Measurements from ENCODE around the genes NEK2, NENF and TATDN3.

DNA sequence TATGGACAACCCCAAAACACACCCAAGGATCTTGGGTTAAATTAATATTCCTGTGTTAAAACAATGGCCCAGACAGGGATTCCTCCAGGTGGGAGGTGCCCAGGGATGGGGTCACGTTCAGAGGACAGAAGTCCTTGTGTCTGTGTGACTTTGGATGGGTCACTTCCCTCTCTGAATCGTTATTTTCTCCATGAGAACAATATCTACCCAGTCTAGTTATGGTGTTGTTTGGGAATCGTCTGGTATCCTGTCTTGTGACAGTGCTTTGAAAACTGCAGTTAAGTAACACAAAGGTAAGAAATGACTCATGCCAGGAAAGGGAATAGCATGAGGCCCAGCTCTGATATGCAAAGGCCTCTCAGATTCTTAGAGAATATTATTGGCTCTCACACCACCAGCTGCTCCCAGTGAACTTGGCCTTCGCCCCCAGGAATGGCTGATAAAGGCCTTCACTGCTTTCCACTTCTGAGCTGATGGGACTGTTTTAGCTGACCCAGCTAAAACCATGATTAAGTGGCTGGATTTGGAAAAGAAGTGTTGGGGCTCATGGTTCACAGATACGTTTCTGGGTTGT is 27.2 kb downstream of the NEK2 start:
- PRO-cap: bidirectional peak, plus-strand start at position 468 of the sequence, minus-strand start at position 254 of the sequence
- RAMPAGE, long total RNA, 4 experiments: no peak in any of the 4 experiments

DNA sequence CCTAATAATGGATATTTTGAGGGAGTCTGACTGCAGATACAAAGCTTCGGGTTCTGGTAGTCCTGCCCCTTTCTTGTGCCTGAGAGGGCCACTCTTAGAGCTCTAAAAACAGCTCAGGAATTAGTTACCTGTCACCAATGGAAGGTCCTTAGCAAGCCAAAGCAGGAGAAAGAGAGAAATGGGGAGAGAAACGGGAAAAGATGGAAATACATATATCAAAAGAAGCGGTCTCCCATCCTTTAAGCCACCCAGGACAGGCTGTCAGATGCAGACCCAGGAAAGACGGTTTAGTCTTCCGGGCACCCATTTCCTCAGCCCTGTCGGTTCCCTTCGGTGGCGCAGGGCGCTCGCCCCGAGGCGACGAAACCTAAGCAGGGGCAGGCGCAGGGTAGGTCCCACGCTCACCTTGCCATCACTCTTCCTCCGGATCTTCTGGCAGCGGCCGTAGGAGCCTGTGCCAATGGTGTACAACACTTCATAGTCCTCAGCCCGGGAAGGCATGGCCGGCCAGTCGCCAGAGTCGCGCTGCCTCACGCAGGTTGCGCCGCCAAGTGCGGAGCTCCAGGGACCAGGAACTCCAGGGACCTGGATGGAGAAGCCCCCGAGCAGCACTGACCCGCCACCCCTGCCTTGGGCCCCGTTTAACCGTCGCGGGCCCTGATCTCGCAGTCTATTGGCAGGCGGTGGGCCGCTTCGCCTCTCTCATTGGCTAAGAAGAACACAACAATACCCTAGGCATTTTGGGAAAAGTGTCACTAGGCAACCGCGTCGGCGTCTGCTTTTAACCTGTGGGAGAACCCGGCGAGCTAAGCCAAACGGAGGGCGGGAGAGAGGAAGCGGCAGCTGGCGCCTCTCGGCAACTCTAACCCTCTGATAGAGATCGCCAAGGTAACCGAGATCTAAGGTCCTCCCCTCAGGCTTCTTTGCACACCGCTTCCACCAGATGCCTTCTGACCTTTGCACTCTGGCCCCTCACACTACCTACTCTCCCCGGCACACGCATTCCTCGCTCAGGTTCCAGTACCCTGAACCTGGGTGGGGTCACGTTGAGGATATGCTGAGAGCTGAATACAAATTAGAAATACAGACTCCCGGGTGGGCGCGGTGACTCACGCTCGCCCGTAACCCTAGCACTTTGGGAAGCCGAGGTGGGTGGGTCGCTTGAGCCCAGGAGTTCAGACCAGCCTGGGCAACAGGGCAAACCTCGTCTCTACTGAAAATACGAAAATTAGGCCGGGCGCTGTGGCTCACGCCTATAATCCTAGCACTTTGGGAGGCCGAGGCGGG is at the start of gene NEK2:
NEK2 (minus strand) TSS at position 643 of the 1,287 bp plus-strand sequence.
- PRO-cap: bidirectional peak, plus-strand start at position 814 of the sequence, minus-strand start at position 643 of the sequence; unidirectional peak, minus-strand start at position 864 of the sequence
- RAMPAGE, long total RNA, 4 experiments: start-site peak on the minus strand in 3 of 4 experiments, centred at positions 635 to 643 of the sequence, 6 to 25 reads per replicate

- PRO-cap: no peak
- RAMPAGE, long total RNA, 4 experiments: no peak in any of the 4 experiments
Measured at GRCh38 chr1:211740300-211740527, 64.8 kb upstream of the NEK2 start.

- PRO-cap: no peak
- RAMPAGE, long total RNA, 4 experiments: no peak in any of the 4 experiments
Measured at GRCh38 chr1:211897010-211897396, 66.4 kb upstream of the LPGAT1 start.

DNA sequence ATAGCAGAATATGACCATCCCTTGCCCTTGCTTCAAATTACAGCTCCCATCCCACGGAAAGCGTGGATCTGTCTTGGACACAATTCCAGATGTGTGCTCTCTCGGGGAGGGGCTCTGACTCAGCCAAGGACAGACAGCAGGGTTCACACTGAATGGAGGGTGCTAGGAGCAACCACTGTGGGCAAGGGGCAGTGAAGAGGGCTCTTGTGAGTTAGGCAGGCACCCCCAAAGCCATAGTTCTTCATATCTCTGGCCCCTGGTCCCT is 80.6 kb upstream of the LPGAT1 start:
- PRO-cap: bidirectional peak, plus-strand start at position 151 of the sequence, minus-strand start at position 91 of the sequence
- RAMPAGE, long total RNA, 4 experiments: no peak in any of the 4 experiments

- PRO-cap: no peak
- RAMPAGE, long total RNA, 4 experiments: no peak in any of the 4 experiments
Measured at GRCh38 chr1:212074797-212075383, 39.3 kb downstream of the DTL start.

GRCh38 chr1:212153608-212154138 is 118.1 kb downstream of the DTL start:
- PRO-cap: no peak
- RAMPAGE, long total RNA, 4 experiments: no peak in any of the 4 experiments

GRCh38 chr1:212186382-212186921 is 98.8 kb upstream of the PPP2R5A start:
- PRO-cap: unidirectional peak, plus-strand start at chr1:212186800
- RAMPAGE, long total RNA, 4 experiments: no peak in any of the 4 experiments

- PRO-cap: no peak
- RAMPAGE, long total RNA, 4 experiments: no peak in any of the 4 experiments
Measured at GRCh38 chr1:212232231-212232800, 52.9 kb upstream of the PPP2R5A start.

- PRO-cap: no peak
- RAMPAGE, long total RNA, 4 experiments: no peak in any of the 4 experiments
Measured at GRCh38 chr1:212353163-212353657, 61.5 kb downstream of the PACC1 start.

GRCh38 chr1:212363314-212363530 is 51.5 kb downstream of the PACC1 start:
- PRO-cap: no peak
- RAMPAGE, long total RNA, 4 experiments: no peak in any of the 4 experiments

GRCh38 chr1:212432646-212433203 is at the start of gene NENF:
NENF (plus strand) TSS chr1:212432920.
- PRO-cap: bidirectional peak, plus-strand start at chr1:212432870, minus-strand start at chr1:212432795
- RAMPAGE, long total RNA, 4 experiments: no peak in any of the 4 experiments

GRCh38 chr1:212433204-212433995 is 680 bp downstream of the NENF start:
- PRO-cap: no peak
- RAMPAGE, long total RNA, 4 experiments: no peak in any of the 4 experiments

- PRO-cap: no peak
- RAMPAGE, long total RNA, 4 experiments: no peak in any of the 4 experiments
Measured at GRCh38 chr1:212444289-212444549, 11.5 kb downstream of the NENF start.

- PRO-cap: no peak
- RAMPAGE, long total RNA, 4 experiments: no peak in any of the 4 experiments
Measured at GRCh38 chr1:212561326-212562041, 47.1 kb upstream of the ATF3 start.

DNA sequence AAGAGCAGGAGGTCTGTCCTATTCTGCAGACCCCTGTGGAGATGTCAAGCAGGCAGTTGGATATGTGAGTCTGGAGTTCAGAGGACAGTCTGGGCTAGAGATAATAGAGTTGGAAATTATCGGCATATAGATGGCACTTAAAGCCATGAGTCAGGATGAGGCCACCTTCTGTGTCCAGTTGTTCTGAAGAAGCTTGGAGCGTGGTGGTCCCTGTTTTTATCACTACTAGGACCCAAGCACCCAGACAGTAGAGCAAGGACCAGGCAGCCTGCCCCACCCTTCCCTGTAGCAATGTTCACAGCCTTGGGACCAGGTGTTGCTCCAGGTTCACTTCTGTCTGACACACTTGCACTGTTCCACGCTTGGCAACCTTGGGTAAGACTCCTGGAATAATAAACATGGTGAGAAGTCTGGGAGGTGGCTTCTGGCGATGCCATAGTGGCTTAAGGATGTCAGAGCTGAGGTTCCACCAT is 7.3 kb upstream of the GARIN4 start:
- PRO-cap: no peak
- RAMPAGE, long total RNA, 4 experiments: no peak in any of the 4 experiments

- PRO-cap: no peak
- RAMPAGE, long total RNA, 4 experiments: no peak in any of the 4 experiments
Measured at GRCh38 chr1:212624024-212624328, 298 bp upstream of the GARIN4 start.

DNA sequence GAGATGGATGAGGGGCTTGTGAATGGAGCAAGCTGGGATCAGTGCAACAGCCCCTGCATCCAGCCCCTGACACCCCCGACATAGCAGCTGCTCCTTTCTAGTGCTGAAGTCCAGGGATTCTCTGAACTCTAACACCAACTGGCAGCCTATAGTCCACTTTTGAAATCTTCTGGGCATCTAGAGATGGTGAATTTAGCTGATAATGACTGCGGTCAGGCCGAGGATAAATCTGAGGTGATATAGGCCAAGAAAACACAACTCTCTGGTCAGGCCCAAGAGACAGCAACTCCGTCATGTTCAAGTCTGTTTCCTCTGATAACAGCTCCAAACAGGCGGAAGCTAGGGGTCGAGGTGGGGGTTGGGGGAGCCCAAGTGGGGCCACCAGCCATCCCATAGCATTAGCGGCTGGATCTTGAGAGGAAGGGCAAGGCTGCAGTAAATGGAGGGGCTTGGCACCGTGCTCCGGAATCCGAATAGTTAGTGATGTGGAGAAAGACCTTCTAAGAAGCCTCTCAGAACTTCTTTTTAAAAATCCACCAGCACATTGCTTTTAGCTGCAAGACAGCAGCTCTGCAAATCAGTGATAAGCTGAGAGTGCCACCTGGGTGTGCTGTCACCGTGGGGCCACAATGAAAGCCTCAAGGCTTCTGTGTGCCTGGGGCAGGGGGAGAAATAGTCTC is 11.4 kb downstream of the GARIN4 start:
- PRO-cap: no peak
- RAMPAGE, long total RNA, 4 experiments: no peak in any of the 4 experiments

- PRO-cap: no peak
- RAMPAGE, long total RNA, 4 experiments: no peak in any of the 4 experiments
Measured at GRCh38 chr1:212731397-212731649, 31.7 kb upstream of the BATF3 start.

GRCh38 chr1:212791631-212792148 is at the start of gene TATDN3:
TATDN3 (plus strand) TSS chr1:212791894.
- PRO-cap: bidirectional peak, plus-strand start at chr1:212791926, minus-strand start at chr1:212791777
- RAMPAGE, long total RNA, 4 experiments: start-site peak on the plus strand in 4 of 4 experiments, at chr1:212791887-212791926 at its widest, 22 to 59 reads per replicate; start-site peak on the minus strand in 2 of 4 experiments, at chr1:212791767-212791802 at its widest, 27 to 105 reads per replicate